Melanocyte of skin (primary cell): ENCODE data around the genes DCAF7, CSH1 and SCN4A.

DNA sequence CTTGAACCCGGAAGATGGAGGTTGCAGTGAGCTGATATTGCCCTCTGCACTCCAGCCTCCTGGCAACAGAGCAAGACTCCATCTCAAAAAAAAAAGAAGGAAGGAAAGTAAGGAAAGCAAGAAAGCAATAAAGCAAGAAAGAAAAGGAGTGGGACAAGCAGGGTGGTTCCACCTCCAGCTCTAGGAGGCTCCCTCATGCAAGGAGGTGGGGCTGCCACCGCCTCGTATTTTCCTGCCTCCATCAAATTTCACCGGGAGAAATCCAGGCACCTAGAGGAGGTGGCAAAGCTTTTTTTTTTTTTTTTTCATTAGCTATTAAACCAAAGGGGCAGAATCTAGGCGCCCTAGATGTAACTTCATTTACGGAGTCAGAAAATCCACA is 1.0 kb downstream of the CYB561 start:
- CAGE, long polyA plus RNA, 2 experiments: no peak in any of the 2 experiments

GRCh38 chr17:63549633-63550316 is 502 bp upstream of the DCAF7 start:
- CAGE, long polyA plus RNA, 2 experiments: no peak in any of the 2 experiments

GRCh38 chr17:63550317-63550828 is at the start of gene DCAF7:
Gene DCAF7 (plus strand): TSS chr17:63550477.
- CAGE, long polyA plus RNA, 2 experiments: no peak in any of the 2 experiments

GRCh38 chr17:63577311-63577711 is 23.4 kb upstream of the TACO1 start:
- CAGE, long polyA plus RNA, 2 experiments: no peak in any of the 2 experiments

- CAGE, long polyA plus RNA, 2 experiments: no peak in any of the 2 experiments
Measured at GRCh38 chr17:63621438-63621791, 802 bp upstream of the MAP3K3 start.

- CAGE, long polyA plus RNA, 2 experiments: no peak in any of the 2 experiments
Measured at GRCh38 chr17:63675767-63676459, 24.0 kb downstream of the LIMD2 start.

GRCh38 chr17:63683239-63683785 is 16.6 kb downstream of the LIMD2 start:
- CAGE, long polyA plus RNA, 2 experiments: no peak in any of the 2 experiments

- CAGE, long polyA plus RNA, 2 experiments: no peak in any of the 2 experiments
Measured at GRCh38 chr17:63697395-63698479, 2.2 kb downstream of the LIMD2 start.

- CAGE, long polyA plus RNA, 2 experiments: no peak in any of the 2 experiments
Measured at GRCh38 chr17:63745524-63746311, 4.1 kb upstream of the STRADA start.

DNA sequence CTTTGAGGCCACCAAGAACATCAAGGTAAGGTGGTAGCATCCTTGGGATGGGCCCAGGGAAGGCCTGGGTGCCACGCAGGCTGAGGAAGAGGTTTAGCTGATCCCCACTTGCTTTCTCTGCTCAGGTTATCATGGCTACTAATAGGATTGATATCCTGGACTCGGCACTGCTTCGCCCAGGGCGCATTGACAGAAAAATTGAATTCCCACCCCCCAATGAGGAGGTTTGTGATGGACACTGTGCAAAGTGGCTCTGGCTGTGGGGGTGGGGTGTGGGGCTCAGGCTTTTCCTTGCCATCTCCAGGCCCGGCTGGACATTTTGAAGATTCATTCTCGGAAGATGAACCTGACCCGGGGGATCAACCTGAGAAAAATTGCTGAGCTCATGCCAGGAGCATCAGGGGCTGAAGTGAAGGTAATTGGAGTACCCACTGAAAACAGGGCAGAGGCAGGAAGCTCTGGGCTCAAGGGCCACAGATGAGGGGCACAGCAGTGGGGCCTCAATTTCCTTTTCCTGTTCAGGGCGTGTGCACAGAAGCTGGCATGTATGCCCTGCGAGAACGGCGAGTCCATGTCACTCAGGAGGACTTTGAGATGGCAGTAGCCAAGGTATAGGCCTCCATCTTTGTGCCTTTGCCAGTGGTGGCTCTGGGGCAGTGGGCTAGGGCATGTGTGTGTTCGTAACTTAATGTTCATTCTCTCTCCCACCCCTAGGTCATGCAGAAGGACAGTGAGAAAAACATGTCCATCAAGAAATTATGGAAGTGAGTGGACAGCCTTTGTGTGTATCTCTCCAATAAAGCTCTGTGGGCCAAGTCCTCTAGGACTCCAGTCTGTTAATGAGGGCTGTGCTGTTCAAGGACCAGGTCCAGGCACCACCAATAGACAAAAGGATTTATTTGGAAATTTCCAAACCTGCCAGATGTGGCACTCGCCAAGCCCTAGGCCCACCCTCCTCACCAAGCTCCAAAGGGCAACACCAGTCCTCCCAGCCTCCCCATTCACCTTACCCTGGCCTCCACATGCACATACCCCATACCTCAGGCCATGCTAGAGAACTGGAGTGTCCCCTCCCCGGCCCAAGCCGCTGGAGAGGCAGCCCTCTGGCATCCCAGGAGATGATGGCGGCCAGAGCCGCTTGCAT is 4.1 kb upstream of the FTSJ3 start:
- CAGE, long polyA plus RNA, 2 experiments: no peak in any of the 2 experiments

GRCh38 chr17:63832406-63833462 is 5.3 kb upstream of the FTSJ3 start:
- CAGE, long polyA plus RNA, 2 experiments: no peak in any of the 2 experiments

GRCh38 chr17:63896348-63896869 is at the start of gene CSH1:
Gene CSH1 (minus strand): TSS chr17:63896574.
- CAGE, long polyA plus RNA, 2 experiments: no peak in any of the 2 experiments

DNA sequence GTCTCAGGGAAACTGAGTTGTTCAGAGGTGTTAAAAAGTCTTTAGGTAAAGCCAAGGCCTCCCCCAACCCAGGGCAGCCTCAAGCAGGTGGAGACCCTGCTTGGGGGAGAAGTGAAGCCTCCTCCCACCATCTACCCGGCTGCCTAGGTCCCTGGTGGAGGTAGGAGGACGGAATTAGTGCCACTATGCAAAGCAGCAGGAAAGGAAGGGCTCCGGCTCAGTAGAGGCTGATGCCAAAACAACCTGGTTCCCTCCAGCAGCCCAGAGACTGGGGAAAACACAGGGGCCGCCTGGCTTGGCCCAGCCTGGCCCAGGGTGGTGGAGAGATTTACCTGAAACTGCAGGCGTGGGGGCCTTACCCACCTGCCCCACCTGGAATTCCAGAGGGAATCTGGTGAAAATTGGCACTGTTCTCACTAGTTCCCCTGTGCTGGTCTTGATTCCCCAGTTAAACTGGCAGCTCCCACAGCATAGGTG is 4.7 kb downstream of the CD79B start:
- CAGE, long polyA plus RNA, 2 experiments: no peak in any of the 2 experiments

DNA sequence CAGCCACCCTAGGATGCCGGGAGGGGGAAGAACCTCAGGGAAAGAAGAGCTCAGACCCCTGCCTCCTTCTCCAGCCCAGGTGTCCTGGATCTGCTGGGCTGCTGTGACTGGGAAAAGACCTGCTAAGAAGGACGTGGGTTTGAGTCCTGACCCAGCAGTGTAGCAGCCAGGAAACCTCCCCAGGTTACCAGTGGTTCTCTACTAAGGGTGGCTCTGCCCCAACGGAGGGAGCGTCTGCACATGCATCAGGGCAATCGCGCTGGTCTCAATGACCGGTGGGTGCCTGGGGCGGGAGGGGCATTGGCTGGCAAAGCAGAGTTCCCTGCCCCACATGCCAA is 2.6 kb upstream of the CD79B start:
- CAGE, long polyA plus RNA, 2 experiments: no peak in any of the 2 experiments

DNA sequence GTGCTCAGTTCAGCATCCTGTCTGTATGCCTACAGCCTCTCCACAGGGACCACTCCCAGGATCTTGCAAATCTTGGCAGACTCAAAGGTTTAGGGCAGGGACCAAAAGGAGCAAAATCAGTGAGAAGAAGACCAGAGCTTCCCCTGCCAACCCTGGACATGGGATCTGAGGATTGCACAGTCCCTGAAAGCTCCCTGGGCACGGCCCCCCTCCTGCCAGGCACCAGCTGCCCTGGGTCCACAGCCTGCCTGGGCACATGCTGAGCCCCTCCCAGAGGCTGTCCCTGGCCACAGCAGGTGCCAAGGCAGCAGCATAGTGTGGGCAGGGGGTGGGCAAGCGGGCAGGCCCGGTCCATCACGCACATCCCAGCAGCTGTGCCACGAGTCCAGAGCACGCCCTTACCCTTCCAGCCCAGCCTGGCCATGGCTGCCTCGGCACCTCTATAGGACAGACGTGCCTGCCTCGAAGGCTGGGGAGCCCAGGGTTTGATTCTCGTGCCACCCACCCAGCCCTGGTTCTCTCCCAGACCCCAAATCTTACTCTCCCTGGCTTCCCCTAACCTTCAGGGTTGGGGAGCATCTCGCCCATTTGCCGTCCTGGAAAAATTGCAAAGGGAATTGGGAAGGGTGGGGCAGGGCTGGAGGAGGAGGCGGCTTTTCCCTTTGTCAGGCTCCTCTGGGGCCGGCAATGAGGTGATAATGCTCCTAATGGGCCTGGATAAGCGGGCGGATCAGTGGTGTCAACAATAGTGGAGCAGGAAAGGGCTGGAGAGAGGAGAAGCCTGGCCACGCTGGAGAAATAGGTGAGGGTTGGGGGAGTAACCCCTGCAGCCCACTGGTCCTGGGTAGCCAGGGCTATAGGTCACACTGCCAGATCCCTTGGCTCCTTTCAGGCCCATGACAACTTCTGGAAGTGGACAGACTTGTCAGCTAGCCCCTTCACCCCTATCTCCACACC is 12.5 kb downstream of the SCN4A start:
- CAGE, long polyA plus RNA, 2 experiments: no peak in any of the 2 experiments

DNA sequence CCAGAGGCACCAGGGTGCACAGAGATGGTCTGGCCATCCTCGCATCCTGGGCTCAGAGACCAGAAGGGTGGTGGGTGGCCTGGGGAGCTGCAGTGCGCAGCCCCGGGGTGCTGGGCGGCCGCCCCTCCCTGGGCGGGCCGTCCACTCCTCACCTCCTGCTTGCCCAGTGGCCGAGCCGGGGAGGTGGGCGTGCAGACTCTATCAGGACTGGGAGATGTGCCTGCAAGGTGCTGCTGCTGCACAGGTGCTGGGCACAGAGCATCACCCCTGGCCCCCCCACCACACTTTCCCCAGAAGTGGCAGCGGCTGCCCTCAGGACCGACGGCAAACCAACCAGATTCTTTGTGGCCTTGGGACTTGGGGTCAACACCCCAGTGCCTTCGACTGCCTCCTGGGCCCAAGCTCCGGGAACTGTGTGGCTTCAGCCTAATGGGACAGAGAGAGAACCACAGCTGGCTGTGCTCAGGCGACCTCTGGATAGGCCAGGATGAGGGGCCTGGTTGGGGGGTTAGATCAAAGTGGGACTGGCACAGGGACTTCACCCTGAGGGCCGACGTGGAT is at the start of gene SCN4A:
TSS of gene SCN4A (minus strand) at position 114 of the 561 bp plus-strand sequence.
- CAGE, long polyA plus RNA, 2 experiments: no peak in any of the 2 experiments

DNA sequence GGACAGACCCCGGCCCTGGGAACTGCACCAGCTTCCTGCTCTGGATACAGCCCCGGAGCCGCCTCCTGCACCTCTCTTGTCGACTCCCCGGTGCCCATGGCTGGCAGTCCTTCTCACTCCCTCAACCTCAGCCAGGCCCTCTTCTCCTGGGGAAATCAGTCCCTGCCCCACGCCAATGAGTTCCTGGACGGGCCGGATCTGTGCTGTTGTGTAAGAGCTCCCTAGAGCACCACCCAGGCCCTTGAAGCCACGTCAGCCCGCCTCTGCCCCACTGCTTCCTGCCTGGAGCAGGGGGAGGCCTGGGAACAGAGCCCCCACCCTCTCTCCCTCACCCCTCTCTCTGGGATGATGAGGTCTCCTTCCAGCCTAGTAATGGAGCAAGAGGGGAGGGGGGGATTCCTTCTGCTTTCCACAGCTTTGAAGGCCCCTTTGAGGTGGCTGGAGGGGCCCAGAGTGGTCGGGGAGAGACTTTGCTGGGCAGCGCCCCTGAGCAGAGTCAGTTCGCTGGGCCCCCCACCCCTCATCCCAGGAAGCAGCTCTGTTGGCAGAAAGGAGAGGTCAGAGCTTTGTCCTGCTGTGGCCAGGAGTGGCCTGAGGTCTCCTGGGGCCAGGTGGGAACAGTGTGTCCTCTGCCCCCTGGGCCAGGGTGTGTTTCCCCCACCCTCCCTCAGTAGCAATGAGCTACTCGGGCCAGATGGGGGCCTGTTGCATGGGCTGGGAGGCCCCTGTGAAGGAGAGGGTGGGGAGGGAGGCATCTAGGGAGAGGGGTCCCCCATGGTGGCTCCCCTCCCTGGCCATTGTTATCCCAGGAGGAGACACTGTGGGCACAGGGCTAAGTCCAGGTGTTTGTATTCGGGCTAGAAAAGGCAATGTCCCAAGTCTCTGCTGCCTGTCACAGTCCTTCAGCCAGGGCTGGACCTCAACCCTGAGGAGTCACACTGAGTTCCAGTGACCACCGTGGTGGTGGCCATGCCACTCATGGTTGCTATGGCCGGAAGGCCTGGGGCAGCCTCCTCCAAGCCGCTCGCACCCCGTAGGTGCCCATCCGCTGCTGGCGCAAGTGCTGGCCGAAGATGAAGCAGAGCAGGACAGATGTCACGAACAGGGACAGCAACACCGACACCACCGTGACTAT is 4.0 kb downstream of the PRR29 start:
- CAGE, long polyA plus RNA, 2 experiments: no peak in any of the 2 experiments

- CAGE, long polyA plus RNA, 2 experiments: no peak in any of the 2 experiments
Measured at GRCh38 chr17:64025681-64026224, 5.3 kb upstream of the ICAM2 start.

- CAGE, long polyA plus RNA, 2 experiments: no peak in any of the 2 experiments
Measured at GRCh38 chr17:64061134-64061562, 40.7 kb upstream of the ICAM2 start.

DNA sequence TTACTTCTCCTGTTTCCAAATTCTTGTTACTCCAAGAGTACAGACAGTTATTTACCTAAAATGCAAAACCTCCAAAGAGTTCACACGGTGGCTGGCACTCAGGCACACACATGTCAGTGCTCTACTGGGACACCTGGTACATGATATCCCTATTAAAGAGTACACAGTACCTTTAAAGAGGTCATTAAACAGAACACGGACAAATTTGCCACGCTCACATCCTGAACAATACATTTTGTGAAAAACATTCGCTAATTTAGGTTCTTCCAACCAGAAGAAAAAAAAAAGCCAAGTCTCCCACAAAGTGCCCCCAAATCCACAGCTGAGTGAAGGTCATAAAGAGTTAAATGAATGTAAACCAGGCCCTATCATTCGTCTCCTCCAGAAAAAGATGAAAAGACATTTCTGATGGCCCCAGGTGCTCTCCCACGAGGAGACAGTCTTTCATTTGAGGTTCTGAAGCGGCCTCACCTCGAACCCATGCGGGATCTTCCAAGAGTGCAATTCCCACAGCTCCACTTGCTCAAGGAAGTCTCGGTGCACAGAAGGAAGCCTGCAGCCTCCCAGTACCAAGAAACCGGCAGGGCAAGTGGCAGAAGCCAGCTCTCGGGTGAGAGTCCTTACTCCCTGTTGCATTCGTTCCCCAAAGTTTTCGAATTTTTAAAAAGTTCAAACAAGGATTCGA is 974 bp downstream of the ERN1 start:
- CAGE, long polyA plus RNA, 2 experiments: no peak in any of the 2 experiments